Cytotoxic T cell (primary cell): ENCODE measurements around a stretch of chr17.

GRCh38 chr17:64411859-64412464 is 21.3 kb upstream of the PECAM1 start:
- PRO-cap, 2 experiments, result no peak in any of the 2 experiments

DNA sequence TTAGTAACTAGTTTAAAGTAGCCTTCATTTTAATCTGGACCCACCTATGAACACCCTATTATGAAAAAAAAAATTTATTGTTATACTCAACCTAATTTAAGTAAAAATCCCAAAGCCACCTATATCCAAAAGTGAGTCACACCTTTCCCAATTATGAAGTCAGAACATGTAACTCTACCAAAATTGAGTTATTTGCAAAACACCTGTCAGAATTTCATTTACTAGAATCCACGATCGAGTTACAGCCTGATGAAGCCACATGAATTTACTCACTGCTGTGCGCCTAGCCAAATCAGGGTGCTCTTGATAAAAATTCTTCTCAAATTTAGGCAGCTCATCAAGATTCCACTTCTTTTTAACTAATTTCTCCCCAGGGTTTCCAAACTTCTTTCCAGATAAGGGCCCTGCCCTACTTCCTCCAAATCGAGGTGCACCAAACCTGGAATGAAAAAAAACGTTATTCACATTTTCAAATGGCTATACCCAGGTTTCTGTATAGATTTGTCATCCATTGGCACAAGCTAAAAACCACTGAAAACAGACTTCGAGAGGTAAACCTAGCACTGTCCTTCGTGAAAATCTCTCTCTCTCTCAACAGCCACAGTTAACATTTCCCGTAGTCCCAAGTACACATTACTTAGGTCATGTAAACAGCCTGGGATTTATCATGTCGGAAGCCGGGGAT is 1.5 kb downstream of the DDX5 start:
- PRO-cap, 2 experiments, result peak in 1 of 2 experiments; most common minus-strand start position 227 of the sequence (in 1)

DNA sequence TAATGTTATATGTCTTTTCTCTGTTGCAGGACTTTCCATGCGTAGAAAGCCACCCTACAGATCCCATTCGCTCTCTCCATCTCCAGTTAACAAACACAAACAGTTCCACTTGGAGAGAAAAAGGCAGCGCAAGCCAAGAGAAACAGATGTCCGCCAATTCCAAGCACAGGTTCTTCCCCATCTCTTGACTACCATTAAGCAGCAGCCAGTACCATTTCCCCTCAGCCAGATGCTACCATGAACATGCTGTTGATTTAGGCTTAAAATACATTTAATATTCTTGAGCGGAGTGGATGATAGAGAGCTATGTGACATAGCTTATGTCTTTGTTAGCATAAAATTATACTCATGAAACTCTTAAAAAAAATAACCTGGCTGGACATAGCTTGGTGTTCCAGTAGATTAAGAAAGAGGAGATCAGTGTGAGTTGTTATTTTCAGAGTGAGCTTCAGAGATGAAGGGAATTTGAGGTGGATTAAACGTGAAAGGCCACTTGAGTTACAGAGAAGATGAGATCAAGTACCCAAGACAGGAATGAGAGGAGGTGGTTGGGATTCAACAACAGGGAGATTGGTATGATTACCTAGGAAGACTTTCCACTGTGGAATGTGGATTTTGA is 22.6 kb downstream of the CEP95 start:
- PRO-cap, 2 experiments, result peak in 1 of 2 experiments; most common plus-strand start position 280 of the sequence (in 1)

GRCh38 chr17:64532667-64533024 is 25.9 kb downstream of the CEP95 start:
- PRO-cap, 2 experiments, result no peak in any of the 2 experiments

DNA sequence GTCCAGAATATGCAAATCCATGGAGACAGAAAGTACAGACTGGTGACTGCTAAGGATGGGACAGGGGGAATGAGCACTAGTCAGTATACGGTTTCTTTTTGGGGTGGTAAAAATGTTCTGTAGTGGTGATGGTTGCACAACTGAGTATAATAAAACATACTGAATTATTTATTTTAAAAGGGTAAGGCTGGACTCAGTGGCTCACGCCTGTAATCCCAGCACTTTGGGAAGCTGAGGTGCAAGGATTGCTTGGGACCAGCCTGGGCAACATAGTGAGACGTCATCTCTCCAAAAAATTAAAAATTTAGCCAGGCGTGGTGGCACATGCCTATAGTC is 29.2 kb downstream of the CEP95 start:
- PRO-cap, 2 experiments, result peak in 1 of 2 experiments; most common plus-strand start position 115 of the sequence (in 1)

DNA sequence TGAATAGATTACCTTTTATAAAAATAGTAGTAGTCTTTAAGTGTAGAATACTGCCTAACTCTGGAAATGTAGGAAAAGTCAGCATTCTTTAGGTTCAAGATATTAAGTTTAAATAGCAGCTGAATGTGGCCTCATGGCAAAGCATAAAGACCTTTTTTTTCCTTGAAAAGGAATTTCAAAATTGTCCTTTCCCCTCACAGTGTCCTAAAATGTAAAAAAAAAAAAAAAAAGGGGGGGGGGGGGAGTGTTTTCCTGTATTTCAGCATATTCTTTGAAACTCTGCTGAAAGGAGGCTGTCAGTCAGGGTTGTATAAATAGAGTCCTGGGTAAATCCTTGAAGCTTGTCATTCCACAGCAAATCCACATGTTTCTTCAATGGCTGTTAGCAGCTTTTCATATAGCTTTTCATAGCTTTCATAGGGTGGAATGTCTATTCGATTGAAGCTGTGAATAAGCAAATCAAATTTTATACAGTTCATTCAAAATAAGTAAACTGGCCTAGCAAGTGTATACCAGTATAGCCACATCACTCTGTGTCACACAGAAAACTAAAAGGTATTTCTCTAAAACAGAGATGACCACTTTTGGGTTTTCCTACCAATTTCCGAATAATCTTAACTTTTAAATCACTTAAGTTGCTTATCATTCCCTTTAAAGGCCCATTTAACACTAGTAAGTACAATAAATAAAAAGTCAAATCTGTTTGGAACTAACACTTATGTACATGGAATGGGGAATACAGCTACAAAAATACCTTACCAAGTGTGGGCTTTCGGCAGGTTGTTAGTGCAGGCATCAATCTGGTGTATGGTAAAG is 38.9 kb downstream of the CEP95 start:
- PRO-cap, 2 experiments, result no peak in any of the 2 experiments

- PRO-cap, 2 experiments, result peak in 1 of 2 experiments; most common plus-strand start chr17:64709260 (in 1); most common minus-strand start chr17:64709229 (in 1)
Observed at GRCh38 chr17:64708884-64709475, 46.9 kb upstream of the SMURF2 start.

DNA sequence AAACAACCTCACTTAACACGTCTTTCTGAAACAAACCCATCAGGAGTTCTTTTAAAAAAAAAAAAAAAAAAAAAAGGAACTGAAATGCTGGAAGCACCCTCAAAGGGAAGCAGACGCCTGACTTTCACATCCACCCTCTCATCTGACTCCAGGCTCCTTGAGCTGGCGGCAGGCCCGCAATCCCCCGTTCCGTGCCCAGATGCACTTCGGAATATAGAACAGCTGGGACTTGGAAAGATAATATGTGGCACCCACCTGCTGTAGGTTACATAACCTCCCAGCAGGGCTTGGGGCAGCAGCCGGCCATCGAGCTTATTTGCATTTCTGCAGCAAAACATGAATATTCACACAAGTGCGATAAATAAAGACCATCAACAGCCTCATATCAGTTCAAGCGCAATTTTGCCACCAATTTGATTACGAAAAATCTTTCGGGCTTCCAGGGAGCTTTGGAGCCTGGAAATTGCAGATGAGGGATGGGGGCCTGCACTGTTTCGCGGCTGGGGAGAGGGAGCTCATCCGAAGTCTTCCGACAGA is 115.7 kb upstream of the SMURF2 start:
- PRO-cap, 2 experiments, result no peak in any of the 2 experiments

DNA sequence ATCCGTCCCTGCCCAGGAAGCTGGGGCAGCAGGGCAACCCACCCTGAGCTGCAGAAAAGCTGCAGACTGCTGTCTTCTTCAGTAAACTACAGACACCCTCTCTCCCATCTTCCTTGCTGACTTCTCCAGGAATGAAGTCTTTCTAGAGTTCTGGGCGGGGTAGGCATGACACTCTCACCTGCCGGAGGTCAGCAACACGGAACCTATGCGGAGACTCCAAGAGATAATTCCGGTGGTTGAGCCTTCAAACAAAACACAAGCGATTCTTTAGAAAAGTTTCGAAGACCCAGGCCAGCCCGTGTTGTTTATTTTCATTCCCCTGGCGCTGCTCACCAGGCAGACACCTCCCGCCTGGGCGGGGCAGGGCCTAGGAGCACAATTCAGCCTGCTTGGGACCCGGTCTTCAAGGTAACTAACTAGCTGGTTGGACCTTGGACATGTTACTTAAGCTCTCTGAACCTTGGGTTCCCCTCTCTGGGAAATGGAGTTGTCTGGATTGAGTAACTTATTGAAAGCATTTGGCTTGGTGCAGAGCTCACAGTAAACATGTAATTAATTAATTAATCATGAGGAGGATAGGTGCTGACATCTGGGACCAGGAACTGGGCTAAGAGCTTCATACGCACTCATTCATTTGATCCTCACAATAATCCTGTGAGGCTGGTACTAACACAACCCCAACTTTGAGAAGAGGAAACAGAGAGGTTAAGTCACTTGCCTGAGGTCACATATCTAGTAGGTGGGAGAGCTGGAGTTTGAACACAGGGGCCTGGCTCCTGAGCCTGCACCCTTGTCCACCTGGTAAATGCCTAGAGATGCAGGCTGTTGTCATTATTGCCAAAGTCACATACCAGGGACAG is 125.2 kb upstream of the SMURF2 start:
- PRO-cap, 2 experiments, result no peak in any of the 2 experiments

GRCh38 chr17:64836055-64836320 is 83.3 kb downstream of the LRRC37A3 start:
- PRO-cap, 2 experiments, result no peak in any of the 2 experiments

GRCh38 chr17:64968955-64969665 is 49.8 kb upstream of the LRRC37A3 start:
- PRO-cap, 2 experiments, result peak in 1 of 2 experiments; most common plus-strand start chr17:64969318 (in 1); most common minus-strand start chr17:64969121 (in 1)

- PRO-cap, 2 experiments, result peak in 2 of 2 experiments; most common plus-strand start chr17:65055949 (in 2); most common minus-strand start chr17:65056005 (in 1)
Observed at GRCh38 chr17:65055696-65056419, 682 bp downstream of the GNA13 start.

GRCh38 chr17:65072966-65073200 is 16.3 kb upstream of the GNA13 start:
- PRO-cap, 2 experiments, result no peak in any of the 2 experiments

- PRO-cap, 2 experiments, result no peak in any of the 2 experiments
Observed at GRCh38 chr17:65360958-65361350, 200.5 kb downstream of the AXIN2 start.

DNA sequence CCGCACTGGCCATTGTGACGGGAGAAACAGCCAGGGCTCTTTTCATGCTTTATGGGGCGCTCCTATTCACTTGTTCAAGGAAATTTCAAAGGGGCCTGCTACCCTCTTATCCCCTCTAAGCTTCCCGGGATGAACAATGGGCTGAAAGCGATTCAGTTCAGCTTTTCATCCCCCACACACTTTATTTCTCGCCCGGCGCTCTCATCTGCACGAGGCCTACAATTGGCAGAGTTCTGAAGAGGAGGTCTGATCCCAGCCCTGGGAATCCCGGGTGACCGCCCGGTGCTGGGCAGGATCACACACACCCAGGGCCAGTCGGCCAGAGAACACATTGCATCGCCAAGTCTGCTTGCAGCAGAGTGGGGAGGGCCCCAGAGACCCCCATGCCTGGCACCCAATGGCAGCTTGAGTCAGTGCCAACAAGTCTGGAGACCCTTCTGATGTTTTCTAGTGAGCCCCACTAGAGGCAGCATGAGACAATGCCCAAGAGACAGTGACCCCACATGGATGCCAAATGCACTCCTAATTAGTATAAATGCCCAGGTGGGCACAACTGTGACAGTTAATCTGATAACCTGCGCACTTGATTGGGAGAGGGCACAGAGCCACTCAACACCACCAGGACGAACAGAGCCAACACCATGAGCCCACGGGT is 15.2 kb downstream of the AXIN2 start:
- PRO-cap, 2 experiments, result no peak in any of the 2 experiments

- PRO-cap, 2 experiments, result no peak in any of the 2 experiments
Observed at GRCh38 chr17:65561729-65562431, 432 bp upstream of the AXIN2 start.

DNA sequence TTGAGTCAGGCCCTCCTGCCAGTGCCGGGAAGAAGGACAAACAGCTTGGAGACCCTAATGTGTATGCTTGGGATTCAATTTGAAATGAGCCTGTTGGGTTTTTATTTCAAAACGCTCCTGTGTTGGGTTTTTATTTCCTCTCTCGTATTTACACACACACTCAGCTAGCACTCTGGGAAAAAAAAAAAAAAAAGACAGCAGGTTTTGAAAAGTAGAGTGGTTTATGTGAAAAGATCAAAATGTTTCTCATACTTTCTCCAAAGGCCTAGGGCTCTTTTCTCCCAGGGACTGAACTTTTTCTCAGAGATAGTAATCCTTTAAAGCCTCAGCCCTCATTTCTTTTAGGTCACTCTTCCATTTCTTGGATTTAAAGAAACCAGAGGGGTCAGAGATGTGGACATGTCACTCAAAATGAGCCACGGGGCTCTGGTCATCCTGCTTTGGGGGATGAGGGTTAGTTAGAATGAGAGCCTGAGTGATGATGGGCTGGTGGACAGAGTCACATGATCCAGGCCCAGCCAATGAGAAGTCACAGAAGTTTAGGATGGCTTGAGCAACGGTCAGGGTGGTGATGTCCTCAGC is 33.6 kb upstream of the AXIN2 start:
- PRO-cap, 2 experiments, result no peak in any of the 2 experiments

- PRO-cap, 2 experiments, result no peak in any of the 2 experiments
Observed at GRCh38 chr17:65712406-65712876, 151.0 kb upstream of the AXIN2 start.

DNA sequence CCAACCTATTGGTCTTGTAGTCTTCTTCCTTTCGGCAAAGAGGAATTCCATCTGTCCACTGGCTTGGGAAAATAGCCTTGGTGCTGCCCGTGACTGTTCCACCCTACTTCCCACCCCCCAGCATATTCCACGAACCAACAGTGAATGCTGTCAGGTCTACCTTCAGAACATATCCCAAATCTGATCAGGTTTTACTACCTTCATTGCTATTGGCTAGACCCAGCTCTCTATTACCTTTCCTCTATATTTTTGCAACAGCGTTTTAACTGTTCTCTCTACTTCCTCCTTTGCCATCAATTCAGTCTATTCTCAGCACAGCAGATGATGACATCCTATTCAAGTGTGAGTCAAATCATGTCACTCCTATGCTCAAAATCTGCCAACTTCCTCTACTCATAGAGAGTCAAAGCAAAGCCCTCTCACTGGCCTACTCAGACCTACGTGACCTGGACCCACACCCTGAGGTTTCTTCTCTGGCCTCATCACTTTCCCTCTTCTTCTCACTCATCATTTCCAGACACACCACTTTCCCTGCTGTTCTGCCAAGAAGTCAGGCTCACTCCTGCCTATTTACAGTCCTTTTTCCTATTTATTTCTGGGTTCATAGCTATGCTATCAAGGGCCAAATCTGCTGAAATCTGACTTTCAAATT is 289.0 kb upstream of the AXIN2 start:
- PRO-cap, 2 experiments, result no peak in any of the 2 experiments

GRCh38 chr17:65902194-65902605 is 289.7 kb downstream of the CEP112 start:
- PRO-cap, 2 experiments, result no peak in any of the 2 experiments